ENCODE measurements around the gene DESI1.

GRCh38 chr22:41168228-41168936 is 36.7 kb upstream of the L3MBTL2 start:
- PRO-cap = no peak

- PRO-cap = no peak
Measured at GRCh38 chr22:41169212-41169739, 35.8 kb upstream of the L3MBTL2 start.

- PRO-cap = no peak
Measured at GRCh38 chr22:41177630-41178547, 27.2 kb upstream of the L3MBTL2 start.

DNA sequence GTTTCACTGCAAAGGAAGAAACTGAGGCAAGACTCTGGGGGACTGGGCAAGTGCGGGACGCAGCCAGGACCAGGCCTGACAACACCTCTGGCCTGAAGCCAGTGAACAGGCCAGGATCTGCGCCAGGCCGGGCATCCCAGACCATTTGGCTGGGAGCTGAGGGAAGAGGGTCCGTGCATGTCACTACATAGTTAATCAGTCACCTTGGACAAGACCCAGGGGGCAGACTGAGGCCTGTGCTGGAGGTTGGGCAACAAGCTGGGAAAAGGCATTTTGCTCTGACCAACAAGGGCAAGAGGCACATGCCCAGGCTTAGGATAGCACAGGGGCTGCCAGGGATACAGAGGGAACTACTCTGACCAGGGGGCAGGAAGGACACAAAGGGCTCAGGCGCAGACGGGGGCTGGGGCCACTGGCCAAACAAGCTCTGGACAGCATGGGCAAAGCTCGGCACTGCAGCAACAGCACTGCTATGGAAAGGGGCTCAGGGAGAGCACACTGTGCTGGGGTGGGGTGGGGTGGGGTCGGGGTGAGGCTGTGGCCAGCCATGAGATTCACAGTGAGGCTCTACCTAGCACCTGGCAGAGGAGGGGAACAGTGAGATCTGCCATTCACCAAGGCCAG is 7.1 kb upstream of the CHADL start:
- PRO-cap = no peak

DNA sequence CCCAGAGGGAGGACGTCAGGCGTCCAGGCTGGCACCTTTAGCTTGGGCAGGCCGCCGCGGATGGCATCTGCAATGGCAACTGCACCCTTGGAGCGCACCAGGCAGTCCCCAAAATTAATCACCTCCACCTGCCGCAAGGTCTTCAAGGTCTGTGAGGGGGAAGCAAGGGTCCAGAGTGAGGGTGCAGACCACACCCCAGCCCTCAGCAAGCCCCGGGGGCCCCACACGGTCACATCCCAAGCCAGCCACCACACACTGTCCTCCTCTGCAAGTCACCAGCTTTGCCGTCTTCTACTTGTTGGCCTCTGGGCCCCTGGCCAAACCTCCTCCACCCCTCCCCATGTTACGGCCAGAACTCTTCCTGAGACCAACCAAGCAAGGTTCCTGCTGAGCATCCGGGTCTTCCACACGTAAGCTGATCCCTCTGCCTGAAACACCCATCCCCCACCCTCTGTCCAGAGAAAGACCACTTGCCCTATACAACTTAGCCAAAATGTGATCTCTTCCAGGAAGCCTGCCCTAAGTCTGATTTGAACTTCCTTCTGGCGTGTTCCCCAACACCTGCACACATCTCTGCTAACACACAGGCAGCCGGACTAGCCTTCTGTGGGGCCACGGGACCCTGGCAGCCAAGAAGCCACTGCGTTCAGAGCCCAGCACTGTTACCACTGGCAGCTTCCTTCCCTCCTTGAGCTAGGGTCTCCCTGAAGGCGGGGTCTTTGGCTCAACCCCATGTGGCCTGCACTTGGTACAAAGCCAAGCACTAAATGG is 16.1 kb upstream of the CHADL start:
- PRO-cap = no peak

DNA sequence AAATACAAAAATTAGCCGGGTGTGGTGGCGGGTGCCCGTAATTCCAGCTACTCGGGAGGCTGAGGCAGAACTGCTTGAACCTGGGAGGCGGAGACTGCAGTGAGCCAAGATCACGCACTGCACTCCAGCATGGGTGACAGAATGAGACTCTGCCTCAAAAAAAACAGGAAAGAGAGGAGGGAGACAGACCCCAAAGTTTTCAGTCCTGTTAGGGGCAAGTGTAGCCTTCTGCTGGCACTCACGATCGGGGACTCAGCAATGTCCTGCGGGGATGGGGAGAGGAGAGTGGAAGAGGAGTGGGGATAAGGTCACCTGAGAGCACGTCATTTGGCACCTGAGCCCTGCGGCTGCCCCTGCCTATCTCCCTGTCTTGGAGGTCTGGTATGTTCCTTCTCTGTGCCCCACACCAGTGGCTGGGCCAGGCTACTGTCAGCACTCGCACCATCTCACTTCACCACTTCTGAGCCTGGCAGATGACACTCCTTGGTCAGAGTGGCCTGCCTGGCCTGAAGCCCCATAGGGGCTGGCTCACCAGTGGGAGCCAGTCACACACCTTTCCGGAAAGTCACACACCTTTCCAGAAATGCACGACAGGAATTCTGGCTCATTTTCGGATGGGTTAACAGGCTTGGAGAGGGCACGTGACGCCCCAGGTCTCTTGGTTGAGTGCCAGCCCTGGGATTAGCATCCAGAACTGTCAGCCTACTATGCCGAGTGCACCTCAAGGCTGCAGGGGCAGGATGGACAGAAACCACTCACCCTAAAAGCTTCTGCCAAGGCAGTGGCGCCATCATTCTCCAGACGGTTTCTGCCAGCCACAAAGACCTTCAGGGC is 20.2 kb upstream of the CHADL start:
- PRO-cap = no peak

- PRO-cap = no peak
Measured at GRCh38 chr22:41274166-41274883, 11.7 kb downstream of the RANGAP1 start.

DNA sequence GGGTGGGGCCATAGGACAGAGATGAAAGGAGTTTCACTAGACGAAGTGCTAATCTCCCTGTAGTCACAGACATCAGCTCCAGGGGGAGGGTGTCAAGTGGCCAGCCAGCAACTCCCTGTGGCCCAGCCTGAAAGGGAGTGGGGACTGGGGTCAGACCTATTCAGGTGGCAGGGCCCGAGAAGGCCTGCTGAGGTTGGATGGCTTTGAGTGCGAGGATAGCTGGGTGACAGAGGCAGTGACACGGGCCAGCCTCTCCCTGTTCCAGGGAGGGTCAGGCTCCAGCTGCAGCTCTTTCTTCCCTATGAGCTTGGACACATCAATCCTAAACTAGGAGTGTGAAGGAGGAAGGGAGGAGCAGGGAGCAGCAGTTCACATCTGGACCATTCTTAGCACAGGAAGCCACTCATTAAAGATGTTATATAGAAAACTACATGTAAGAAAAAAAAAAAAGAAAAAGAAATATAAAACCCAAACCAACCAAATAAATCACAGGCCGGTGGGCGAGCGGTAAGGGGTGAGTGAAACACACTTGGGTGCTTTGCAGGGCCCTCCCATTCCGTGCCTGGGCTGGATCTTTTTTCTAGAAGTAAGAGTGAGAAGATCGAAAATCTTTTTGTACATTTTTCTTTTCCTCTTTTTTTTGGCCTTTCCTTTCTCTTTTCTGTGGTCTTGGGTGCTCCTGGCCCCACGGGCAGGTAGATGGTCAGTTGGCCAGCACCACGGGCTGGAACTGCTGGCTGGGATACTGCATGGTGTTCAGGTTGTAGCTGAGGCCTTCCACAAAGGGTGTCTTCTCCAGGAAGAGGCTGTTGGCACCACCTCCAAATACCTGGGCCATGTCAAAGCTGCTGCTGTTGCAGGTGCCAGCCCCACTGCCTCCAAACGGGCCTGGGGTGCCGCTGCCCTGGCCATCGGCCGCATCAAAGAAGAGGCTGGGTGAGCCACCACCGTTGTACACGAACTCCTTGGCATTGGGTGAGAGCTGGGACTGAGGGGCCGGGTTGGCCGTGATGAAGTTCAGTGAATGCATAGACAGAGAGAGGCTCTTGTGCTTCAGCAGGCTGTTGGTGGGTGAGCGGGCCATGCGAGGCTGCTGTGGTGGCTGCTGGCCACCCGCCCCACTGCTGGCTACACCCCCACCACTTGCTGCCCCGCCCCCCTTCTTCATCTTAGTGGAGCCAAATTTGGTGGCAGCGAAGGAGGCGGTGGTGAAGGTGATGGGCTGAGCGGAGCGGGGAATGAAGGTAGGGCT is 10.6 kb downstream of the TOB2 start:
- PRO-cap = no peak

DNA sequence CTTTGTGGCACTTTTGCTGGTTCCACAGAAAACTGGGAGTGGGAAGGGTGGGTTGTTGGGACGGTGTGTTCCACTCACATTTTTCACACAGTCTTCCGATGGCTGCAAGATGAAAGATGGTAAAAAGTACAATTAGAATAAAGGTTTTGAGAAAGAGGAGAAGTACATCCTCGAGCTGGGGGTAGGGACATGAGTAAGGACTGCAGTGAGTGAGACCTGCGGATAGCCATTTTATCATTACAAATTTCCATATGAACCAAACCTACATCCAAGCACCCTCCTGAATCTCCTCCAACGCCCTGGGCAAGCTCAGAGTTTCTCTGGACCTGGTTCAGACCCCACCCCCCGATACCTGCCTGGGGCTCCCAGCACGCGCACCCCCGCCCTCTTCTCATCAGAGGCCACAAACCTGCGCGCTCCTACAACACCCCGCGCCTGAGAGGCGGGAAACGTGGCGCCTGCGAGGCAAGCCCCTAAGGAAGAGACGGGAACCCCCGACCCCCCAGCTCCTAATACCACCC is 386 bp downstream of the PHF5A start:
- PRO-cap = bidirectional peak, plus-strand start at position 404 of the sequence, minus-strand start at position 322 of the sequence

DNA sequence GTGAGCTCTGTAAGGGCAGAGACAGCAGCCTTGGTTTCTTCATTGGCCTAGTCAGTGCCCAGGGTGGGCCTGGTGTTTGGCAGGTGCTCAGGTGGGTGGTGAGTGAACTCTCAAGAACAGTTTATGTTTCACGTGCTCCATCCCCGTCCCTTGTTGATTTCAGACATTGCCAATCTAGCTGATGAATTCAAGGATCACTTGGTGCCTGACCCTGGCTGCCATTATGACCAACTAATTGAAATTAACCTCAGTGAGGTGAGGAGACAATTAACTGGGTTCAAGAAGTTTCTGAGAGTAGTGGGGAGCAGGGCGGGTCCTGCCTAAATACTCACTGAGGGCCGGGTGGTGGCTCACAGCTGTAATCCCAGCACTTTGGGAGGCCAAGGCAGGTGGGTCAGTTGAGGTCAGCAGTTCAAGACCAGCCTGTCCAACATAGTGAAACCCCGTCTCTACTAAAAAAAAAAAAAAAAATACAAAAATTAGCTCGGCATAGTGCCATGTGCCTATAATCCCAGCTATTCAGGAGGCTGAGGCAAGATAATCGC is 25.9 kb downstream of the POLR3H start:
- PRO-cap = no peak

- PRO-cap = no peak
Measured at GRCh38 chr22:41523460-41524288, 20.6 kb downstream of the POLR3H start.

DNA sequence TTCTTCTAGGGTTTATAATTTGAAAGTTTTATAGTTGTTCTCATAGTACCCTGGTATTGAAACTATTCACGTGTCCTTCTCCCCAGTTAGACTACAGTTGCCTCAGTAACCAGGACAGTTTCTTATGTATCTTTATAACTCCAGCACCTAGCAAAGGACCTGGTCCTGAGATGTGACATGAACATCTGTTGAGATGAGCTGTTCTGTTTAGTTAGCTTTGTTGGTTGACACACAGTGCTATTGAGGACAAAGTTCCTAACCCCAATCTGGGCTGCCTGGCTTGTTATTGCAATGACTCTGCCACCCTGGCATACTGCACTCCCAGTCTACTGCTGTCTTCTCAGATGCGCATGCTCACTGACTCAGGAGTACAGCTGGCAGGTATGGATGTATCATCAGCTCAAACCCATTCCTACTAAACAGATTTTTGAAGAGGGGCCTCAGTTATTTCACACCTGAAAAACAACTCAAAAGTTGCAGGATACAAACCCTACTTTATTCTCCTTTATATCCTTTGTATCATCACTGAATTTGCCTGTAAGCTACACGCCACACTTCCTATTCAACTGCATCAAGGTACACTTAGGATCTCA is 7.4 kb downstream of the DESI1 start:
- PRO-cap = no peak

GRCh38 chr22:41619394-41620594 is 1.0 kb downstream of the DESI1 start:
- PRO-cap = bidirectional peak, plus-strand start at chr22:41620390, minus-strand start at chr22:41620316

GRCh38 chr22:41620595-41621123 is at the start of gene DESI1:
Gene DESI1 (minus strand): TSS chr22:41621043.
- PRO-cap = bidirectional peak, plus-strand start at chr22:41621306, minus-strand start at chr22:41621026

DNA sequence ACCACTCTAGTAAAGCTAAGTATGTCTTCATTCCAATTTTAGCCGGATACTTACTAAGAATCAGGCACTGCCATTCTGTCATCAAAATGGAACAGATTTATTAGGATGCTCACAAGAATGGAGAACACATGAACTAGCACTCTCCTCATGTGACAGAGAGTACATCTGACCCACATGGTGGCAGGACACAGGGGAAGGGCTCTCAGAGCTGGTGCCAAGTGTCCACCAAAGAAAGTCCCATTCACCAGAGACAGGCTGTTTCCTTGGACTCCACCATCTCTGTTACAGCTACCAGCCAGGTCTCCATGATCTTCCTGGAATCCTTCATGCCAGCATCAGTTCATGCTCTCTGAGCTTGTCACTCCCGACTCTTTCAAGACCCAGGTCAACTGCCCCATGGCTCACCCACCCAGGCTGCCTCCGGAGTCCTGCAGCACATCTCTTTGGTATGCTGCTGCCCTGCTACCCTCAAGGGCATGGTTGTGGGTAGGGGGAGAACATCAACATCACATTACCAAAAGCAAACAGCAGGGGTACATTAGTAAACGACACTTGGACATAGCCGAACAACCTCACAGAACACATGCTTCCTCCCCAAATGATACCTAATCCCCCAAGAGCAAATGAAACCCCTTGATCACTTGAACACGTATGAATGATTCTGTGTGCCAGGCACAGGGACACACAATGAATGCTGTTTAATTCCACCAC is 14.7 kb downstream of the SNU13 start:
- PRO-cap = no peak

- PRO-cap = no peak
Measured at GRCh38 chr22:41825950-41827103, 6.6 kb upstream of the SREBF2 start.

GRCh38 chr22:41857481-41858114 is 24.7 kb downstream of the SREBF2 start:
- PRO-cap = no peak

- PRO-cap = no peak
Measured at GRCh38 chr22:41868465-41868969, 35.6 kb downstream of the SREBF2 start.

GRCh38 chr22:41876870-41877603 is 37.8 kb downstream of the SHISA8 start:
- PRO-cap = no peak

DNA sequence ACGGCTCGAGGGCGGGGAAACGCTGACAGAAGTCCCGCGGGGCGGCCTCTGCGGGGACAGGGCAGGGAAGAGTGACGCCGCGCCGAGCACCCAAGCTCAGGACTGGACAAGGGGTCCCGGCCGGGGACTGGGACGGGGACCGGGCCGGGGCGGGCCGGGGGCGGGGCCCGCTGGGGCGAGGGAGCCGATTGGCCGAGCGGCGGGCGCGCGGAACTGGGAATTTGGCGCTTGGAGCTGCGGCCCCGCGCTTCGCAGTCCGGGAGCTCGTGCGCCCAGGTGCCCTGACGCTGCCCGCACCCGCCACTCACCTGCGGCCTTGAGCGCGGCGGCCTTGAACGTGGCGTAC is 4.8 kb downstream of the SHISA8 start:
- PRO-cap = no peak